ENCODE data around the gene SLITRK6.

DNA sequence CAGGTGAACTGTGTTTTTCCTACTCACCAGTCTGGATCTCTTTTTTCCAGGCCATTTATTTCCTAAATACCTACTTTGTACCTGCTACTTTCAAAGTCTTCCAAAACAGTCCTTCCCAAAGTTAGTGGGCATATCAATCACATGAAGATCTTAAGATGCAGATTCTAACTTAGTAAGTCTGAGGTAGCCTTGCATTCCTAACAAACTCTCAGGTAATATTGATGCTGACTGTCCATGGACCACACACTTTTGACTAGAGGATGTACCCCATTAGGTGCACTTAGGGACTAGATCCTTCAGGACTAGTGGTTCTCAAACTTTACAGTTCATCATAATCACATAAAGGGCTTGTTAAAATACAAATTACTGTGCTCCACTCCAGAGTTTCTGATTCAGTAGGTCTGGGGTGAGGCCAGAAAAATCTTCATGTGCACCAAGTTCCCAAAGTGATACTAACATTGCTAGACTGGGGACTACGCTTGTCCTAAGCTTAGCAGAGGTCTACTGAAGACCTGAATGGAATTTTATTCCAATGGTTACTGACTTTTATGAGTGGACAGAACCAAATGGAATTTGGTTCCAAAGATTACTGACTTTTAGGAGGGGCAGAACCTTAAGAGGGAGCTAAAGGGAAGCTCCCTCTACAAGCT, 1.1 kb downstream of the EDNRB start:
- PRO-cap, result no peak
- RAMPAGE, long total RNA, 4 experiments, result no peak in any of the 4 experiments

DNA sequence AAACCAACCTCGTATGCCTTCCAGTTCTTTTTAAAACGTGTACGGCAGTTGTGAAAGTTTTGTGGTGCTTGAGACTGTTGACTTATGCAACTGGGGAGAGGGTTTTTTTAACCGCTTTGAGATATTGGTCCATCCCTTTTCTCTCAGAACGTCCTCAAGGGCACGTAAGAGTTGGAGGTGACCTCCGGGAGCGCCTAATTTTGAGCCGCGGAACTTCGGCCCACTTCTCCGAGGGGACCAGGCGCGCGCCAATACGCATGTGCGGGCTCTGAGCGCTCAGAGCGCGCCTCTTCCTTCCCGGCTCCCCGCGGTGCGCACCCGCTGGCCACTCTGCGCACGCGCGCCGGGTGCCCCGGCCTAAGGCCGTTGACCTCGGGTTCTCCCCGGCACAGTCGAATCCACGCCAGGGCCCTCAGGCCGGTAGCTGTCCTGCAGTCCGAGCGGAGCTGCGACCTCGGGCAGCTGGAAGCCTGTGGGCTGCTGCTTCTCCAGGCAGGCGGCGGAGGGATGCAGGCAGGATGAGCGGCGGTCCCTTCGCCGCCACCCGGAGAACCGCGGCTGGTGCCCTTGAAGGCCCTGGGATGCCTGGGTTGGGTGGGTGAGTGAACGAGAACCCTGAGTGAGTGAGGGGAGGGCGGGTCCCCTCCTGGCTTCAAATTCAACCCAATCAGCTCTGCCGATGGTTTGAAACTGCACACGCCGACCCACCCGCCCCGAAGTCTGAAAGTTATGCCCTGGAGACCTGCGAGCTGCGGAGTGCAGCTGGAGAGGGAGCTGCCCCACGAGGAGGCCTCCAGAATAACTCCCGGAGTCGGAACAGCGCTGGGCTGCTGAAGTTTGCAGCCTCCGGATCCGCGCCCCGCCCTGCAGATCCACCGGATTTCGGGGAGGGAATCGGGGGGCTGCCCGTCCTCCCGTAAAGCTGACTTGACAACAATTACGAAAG, 7.3 kb downstream of the POU4F1 start:
- PRO-cap, result no peak
- RAMPAGE, long total RNA, 4 experiments, result no peak in any of the 4 experiments

DNA sequence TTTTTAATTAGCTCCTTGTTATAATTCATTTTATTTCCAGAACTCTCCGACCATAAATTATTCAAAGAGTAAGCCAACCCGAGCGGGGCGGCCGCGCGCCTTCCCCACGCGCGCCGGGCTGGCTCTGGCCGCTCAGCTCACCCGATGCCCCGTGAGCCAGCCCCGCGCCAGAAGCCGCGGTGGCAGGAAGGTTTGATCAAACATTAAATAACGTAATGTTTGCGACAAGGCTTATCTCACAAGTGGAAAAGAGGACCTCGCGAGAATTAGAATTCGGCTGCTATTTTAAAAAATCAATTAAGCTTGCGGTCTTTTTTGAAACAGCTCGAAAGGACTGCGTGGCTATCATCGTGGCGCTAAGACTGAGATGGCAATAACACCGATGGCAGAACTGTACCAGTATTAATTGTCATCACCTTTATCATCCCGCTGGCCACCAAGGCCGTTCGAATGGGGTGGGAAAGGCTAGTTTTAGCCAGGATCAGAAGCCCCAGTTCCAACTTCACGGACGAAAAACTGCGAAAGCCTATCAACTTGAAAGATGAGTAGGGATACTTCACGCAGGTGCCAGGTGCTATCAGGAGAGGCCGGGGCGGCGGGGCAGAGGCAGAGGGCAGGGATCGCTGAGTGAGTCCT, 6.5 kb downstream of the POU4F1 start:
- PRO-cap, result unidirectional peak, plus-strand start at position 583 of the sequence
- RAMPAGE, long total RNA, 4 experiments, result no peak in any of the 4 experiments

- PRO-cap, result no peak
- RAMPAGE, long total RNA, 4 experiments, result no peak in any of the 4 experiments
These were observed 27.4 kb downstream of the RBM26 start for GRCh38 chr13:79378668-79378948.

GRCh38 chr13:79401724-79402005, 4.4 kb downstream of the RBM26 start:
- PRO-cap, result no peak
- RAMPAGE, long total RNA, 4 experiments, result no peak in any of the 4 experiments

DNA sequence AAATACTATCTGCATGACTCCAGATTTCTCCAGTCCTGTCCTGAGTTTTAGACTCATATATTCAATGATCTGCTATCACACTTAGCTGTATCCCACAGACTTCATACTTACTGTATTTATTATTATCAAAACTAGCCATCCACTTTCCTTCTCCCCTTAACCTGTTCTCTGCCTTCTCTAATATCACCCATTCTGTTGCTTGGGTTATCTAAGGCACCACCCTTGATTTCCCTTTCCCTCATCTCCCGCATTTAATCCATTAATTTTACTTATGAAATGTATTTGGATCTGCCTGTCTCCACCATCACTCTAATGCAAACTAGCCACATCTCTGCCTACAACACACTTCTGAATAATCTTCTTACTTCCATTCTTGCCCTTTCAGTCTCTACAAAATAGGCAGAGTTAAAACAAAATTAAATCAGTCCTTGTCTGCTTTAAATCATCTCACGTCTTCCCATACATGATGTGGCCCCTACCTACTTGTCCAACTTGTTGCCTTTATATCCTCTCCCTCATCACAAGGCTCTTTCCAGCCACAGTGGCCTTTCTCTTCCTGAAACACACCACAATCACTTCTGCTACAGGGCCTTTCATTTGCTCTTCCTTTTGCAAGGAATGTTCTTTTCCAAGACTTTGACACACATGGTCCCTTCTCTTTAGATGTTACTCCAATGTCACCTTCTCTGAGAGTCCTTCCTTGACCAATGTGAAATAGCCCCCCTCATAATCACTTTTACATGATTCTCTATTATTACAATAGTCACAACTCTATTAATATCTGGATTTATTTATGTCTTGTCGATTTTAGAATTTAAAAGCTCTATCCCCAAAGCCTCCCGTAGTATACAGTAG, 1.8 kb downstream of the RBM26 start:
- PRO-cap, result no peak
- RAMPAGE, long total RNA, 4 experiments, result no peak in any of the 4 experiments

DNA sequence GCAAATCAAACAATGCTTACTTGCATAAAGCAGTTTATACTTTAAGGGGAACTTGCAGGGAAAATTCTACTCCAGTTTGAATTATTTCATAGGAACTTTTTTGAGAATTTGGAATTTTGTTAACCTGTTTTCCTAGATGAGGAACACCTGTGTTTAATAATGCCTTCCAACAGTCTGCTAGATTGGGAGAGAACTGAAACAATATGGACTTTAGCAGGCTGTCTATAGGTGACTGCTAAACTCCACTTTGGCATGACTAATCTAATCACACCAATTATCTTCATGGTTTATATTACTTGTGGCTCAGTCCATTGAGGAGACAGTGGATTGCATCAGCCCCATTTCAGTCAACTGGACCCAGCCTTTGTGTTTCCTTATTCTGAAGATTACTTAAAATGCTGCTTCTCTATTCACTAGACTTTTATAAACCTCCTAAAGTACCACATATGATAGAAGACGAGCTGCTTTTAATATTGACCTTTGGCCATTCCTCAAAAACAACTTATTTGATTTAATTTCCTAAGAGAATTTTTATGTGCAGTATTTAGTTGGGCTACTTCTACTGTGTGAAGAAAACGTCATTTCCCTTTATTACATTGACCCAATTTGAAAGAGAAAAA, 295.6 kb downstream of the NDFIP2 start:
- PRO-cap, result no peak
- RAMPAGE, long total RNA, 4 experiments, result no peak in any of the 4 experiments

DNA sequence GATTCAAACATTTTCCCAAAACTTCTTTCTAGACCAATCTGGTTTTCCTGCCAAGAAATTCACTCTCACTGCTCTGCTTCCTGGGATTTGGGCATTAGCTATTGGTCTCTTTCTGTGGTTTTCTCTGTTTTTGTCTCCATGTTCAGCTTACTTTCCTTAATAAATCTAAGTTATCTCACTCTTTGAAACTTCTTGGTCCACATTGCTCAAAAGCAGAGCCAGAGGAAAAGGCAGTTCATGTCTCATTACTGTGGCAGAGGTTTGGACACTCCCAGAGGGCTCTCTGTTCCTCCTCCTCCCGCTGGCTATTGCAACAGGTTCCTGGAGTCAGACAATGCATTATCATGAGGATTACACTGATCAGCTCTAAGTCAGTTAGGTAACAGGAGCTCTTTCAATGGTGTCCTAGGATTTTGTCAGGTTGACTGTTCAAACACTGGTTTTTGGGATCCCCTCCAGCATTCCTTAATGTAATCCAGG, 298.8 kb downstream of the NDFIP2 start:
- PRO-cap, result no peak
- RAMPAGE, long total RNA, 4 experiments, result no peak in any of the 4 experiments

DNA sequence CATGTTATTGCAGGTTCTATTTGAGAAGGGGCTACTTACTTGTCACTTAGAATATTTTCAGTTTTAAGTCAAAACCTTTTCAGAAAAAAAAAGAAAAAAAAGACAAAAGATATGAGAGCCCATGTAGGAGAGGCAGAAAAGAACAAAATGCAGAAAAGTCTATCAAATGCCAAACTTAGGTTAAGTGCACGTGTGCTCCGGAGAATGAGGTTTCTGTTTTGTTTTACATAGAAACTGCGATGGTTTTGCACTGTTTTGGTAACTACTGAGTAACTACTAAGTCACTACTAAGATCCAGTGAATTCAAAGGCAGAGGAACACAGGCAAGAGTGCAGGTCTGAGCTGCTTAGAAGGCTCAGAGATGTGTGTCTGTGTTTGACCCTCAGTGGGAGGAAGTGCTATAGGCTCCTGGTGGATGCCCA, 299.2 kb downstream of the NDFIP2 start:
- PRO-cap, result no peak
- RAMPAGE, long total RNA, 4 experiments, result no peak in any of the 4 experiments

DNA sequence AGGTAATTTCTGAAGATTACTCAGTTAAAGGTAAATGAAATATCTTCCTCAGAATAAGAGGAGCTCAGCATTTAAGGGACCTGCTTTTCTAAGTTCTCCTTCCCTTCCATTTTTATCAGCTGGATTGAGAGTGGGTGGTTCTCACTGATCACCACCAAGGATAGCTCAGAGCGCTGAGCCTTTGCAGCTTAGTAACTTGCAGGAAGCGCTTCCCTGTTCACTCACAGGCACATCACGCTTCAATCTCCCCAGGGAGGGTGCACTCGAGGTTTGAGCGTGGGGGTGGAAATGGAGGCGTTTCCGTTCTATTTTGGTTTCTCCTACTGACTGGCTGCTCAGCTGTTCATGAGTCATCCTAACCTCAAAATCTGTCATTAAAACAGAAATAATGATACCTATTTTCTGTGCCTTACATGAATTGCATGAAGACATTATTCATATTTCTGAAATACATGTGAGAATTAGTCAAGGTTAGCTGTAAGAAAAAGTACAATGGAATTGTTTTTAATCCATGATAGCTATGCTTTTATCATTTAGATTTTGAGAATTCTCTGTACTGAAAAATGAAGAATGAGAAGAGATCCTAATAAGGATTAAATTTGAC, 292.1 kb downstream of the SPRY2 start:
- PRO-cap, result unidirectional peak, minus-strand start at position 162 of the sequence; unidirectional peak, minus-strand start at position 236 of the sequence
- RAMPAGE, long total RNA, 4 experiments, result no peak in any of the 4 experiments

DNA sequence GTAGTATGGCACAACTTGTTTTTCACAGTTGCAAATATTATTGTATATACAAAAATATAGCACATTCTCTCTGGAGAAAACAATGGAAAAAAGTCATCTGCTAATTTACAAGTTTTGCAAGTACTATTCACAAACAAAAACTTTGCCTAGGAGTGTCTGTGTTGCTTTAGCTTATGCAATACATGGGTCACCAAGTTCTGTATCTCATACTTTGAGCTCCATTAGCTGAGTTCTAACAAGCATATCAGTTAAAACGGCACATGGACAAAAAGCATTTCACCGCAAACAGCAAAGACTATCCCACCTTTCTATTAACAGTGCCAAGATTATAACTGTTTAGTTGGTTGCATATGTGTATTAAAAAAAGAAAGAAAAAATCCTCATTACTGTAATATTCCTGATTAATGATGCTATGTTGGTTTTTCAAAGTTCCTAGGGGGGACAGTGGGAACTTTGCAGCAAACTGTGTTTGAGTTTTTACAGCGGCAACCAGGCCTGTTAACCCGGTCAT, 4.5 kb downstream of the SPRY2 start:
- PRO-cap, result no peak
- RAMPAGE, long total RNA, 4 experiments, result no peak in any of the 4 experiments

- PRO-cap, result unidirectional peak, minus-strand start at chr13:80342978
- RAMPAGE, long total RNA, 4 experiments, result no peak in any of the 4 experiments
These were observed 1.9 kb upstream of the SPRY2 start for GRCh38 chr13:80342499-80343585.

GRCh38 chr13:80361699-80362236, 20.8 kb upstream of the SPRY2 start:
- PRO-cap, result no peak
- RAMPAGE, long total RNA, 4 experiments, result no peak in any of the 4 experiments

DNA sequence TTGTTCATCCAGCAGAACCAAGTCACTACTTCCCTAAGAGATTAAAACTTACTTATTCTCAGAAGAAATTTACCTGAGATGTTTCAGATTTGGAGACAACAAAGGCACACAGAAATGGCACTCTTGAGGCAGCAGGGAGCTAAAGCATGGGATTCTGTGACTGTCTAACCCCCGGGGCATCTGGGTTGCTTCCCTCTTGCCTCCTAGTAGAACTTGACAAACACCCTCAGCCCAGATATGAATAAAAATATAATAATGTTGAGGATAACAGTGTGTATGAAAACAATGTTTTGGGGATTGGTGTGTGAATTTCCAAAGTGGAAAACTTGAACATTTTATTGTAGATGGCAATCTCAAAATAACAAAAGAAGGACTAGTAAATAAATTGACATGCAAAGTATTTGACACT, 1393.6 kb upstream of the SPRY2 start:
- PRO-cap, result no peak
- RAMPAGE, long total RNA, 4 experiments, result no peak in any of the 4 experiments

DNA sequence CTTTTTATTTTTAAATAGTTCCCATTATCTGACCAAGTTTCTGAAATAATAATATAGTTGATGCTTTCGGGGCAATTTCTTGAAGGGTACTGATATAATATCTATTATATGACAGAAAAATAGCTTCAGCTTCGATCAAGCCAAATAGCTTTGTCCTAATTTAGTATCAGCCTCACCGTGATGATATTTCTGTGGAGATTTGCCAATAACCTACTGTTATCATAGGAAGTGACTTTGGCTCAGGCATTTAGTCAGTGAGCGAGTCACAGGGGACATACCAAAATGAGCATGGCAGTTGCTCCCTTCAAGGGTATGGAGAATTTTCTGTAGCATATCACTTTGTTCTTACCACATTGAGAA, 767.5 kb upstream of the SLITRK1 start:
- PRO-cap, result no peak
- RAMPAGE, long total RNA, 4 experiments, result no peak in any of the 4 experiments

- PRO-cap, result no peak
- RAMPAGE, long total RNA, 4 experiments, result no peak in any of the 4 experiments
These were observed 897.0 kb downstream of the SLITRK6 start for GRCh38 chr13:84902298-84902622.

- PRO-cap, result no peak
- RAMPAGE, long total RNA, 4 experiments, result no peak in any of the 4 experiments
These were observed 315.8 kb downstream of the SLITRK6 start for GRCh38 chr13:85483472-85483671.

- PRO-cap, result no peak
- RAMPAGE, long total RNA, 4 experiments, result start-site peak on the minus strand in 1 of 4 experiments, at chr13:85799381-85799419 at its widest, 8 reads per replicate
These were observed at the start of gene SLITRK6 for GRCh38 chr13:85799084-85799701. TSS of gene SLITRK6 (minus strand) at chr13:85799419.

GRCh38 chr13:90032051-90032466, 1366.4 kb upstream of the GPC5 start:
- PRO-cap, result no peak
- RAMPAGE, long total RNA, 4 experiments, result no peak in any of the 4 experiments

GRCh38 chr13:91350015-91351239, 48.0 kb upstream of the GPC5 start:
- PRO-cap, result no peak
- RAMPAGE, long total RNA, 4 experiments, result no peak in any of the 4 experiments

Data from sigmoid colon (tissue), 4 donors.